Mucosa of descending colon (tissue), 1 donor: ENCODE measurements around a stretch of chr21.

DNA sequence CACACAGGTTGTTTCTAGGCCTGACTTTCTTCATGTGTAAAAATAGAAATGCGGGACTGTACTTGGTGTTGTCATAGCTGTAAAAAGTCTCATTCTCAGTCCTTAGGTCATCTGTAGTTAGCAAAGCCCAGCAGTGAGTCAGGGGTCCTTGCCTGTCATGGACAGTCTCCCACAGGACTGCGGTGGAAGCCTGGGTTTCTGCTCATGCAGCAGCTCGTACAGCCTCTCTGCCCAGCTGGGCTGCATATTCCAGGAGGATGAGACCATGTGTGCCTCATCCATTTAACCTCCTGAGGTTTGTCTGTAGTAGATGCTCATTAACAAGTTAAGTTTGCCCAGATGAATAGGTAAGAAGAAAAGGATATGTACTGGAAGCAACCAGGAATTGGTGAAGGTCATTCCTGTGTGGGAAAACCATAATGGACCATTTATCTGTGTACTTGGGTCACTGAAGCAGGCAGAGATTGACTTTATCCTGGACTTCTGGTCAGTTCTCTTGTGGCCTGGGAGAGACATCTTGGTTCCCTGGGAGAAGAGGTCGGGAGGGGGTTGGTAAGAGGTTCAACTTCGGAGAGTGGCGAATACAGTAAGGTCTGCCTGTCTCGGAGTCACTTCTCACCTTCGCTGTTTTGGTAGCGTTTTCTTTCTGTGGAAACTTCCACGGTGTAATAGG, 58.4 kb downstream of the MRPS6 start:
- PRO-cap = no peak

GRCh38 chr21:34510386-34511217, 1.4 kb downstream of the KCNE1 start:
- PRO-cap = no peak

DNA sequence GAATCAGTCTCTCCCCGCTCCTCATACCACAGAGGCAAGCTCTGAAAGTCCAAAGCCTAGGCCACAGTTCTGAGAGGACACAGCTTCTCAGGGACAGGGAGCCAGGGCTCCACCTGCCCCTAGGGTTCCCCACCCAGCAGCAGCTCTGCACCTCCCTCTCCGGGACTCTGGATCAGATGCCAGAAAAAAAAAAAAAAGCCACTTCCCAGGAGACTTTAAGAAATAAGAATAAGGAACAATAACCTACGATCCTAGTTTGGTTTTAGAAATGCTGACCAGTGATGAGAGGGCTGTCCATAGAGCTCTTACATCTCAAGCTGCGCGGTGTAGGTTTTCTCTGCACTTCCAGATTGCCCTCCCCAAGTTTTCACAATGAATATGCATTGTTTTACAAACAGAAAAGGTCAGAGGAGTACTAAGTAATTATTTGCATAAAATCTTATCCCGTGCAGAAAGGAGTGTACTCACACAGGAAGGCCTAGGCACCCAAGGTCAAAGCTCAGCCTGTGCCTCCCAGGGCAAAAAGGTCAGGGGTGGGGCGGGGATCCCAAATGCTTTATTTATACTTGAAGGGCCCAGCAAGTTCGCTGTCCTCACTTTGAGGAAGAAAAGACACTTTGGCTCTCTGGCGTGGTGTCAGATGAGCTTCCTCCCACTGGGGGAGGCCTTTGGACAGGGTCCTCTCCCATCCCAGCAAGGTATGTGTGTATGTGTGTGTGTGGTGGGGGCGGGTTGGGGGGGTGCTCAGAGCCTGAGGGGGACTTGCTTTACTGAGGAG, 10.2 kb upstream of the KCNE1 start:
- PRO-cap = bidirectional peak, plus-strand start at position 566 of the sequence, minus-strand start at position 374 of the sequence

DNA sequence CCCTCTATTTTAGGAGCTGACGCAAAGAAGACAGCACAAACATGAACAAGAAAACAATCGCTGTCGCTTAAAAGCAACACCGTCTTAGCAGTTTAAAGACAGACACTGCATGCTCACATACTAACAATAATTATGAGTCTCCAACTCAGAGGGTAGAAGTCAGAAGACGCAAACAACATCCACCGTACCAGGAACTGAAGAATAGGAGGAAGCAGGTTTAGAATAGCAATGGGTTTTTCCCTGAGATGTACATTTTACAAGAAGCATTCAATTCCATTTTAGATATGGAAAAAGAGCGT, 34.5 kb upstream of the KCNE1 start:
- PRO-cap = no peak

DNA sequence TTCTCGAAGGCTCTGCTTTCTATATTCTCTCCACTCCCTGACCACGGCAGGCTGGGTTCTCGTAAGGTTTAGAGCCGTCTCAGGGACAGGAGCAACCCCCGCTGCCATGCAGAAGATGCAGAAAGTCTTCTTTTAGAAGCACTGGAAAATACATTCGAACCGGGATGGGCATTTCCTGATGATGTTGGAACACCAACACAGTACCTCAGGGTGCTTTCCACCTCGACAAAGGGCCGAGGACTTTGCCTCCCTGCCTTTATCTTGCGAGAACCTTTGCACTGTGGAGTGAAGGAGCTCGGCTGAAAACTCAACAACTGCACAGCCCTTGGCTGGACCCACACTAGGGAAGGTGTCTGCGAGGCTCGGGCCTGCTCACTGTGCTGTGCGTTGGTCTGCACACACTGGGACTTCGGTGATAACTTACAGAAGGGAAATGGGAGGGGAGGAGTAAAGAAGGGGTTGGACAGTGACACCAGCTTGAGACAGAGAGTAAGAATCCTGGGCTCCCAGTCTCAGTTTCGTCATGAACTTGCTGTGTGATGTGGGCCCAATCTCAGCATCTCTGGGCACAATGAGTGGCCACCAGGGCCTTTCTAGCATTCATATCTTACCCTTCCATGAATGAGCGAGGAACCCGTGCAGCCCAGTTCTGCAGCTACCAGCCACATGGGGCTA, 18.3 kb downstream of the RCAN1 start:
- PRO-cap = unidirectional peak, plus-strand start at position 343 of the sequence

DNA sequence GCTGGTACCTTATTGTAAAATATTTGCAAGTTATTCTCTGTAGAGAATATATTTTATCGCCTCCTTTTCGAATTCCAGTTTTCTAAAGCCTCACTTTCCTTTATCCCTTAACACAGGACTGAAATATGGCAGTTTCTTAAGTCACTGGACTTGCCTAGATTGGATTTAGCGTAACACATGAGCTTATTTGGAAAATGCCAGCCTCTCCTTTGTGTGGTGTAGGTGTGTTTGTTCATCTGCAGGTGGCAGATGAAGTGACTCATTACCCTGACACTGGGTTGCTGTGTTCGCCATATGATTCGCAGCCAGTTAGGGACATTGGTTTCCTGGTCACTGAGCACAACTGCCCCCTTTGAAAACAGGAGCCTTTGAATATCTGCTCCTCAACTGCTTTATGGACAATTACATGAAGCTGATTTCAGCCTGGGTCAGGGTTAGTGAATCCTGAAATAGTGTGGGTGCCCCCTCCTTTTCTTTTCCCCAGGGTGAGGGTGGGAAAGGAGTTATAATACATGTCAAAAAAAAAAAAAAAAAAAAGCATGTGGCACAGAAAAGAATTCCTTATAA, 21.6 kb downstream of the CLIC6 start:
- PRO-cap = unidirectional peak, plus-strand start at position 318 of the sequence

DNA sequence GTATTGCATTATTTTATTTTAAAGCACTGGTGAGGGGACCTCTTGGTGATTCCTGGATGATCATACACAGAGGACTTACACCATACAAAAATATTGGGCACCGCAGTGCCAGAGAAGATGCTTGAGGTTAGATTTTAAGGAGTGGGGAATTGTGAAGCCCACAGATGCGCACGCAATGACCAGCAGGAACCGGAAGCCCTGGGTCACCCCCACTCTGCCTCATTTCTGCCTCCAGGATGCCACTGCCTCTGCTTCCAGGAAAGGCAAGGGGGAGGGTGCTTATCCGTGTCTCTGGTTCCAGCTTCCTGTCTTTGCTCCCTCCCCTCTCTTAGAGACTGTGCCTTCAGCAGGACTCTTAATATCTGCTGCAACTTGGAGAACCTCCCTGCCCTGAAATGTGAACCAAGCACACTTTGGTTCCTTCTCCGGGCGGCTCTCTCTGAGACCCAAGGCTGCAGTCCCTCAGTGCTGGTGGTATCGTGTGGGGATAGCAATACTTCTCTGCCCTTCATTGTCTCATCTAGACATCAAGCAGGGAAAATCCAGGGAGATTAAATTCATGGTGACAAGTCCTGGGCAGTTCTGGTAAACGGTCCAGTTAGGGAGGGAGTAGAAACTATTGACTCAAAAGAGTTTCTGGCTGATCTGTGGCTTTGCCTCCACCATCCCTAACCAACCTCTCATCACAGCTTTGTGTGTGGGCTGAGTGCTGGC, 48.3 kb downstream of the CLIC6 start:
- PRO-cap = no peak

GRCh38 chr21:34791792-34792072, 122.9 kb downstream of the CLIC6 start:
- PRO-cap = no peak

DNA sequence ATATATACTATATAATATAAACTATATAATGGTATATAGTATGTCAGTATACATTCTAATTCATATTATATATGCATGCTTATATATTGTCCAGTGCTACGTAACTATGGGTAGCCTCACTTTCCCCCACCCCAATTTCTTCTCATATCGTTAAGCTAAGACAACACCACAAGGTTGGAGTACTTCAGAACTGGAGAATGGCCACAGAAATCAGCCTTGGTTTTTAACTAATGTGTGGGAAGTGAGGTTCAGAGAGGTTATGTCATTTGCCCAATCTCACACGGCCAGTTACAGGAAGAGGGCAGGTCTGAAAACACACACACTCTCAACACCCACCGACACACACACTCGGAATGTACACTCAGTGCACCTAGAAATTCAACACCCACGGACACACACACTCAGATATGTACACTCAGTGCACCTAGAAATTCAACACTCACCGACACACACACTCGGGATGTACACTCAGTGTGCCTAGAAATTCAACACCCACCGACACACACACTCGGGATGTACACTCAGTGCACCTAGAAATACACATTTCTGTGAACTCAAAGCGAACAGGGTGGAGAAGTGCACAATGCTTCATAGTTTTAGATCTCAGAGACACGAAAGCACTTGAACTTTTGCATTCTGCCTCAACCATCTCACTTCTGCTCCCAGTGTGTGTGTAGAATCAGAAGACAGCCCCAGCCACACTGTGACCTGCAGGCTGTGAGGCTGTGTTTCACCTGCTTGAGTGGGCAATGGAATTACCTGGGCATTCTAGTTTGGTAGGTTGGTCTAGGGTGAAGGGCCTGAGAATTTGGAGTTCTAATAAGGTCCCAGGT, 170.3 kb downstream of the CLIC6 start:
- PRO-cap = no peak

DNA sequence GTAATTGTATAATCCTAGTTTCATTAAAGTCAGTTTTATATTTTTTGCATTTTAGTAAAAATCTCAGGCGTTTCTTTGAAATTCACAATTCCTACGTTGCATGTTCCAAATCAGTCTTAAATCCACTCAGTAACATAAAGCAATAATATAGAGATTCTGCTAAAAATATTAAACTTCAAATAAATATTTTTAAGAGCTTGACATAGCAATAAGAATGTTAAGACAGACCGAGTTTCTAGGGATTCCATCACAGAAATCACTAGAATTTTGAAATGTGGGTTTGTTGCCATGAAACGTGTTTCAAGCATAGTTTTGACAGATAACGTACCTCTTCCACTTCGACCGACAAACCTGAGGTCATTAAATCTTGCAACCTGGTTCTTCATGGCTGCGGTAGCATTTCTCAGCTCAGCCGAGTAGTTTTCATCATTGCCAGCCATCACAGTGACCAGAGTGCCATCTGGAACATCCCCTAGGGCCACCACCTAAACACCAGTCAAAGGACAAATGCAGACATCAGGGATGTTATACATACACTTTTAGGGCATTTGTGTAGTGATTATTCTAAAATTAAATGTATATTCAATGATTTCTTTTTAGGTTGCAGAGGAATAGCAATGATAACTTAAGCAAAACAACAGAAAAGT, 168.8 kb downstream of the RUNX1 start:
- PRO-cap = no peak

- PRO-cap = unidirectional peak, plus-strand start at chr21:34882900
These were observed 166.4 kb downstream of the RUNX1 start for GRCh38 chr21:34882424-34883428.

DNA sequence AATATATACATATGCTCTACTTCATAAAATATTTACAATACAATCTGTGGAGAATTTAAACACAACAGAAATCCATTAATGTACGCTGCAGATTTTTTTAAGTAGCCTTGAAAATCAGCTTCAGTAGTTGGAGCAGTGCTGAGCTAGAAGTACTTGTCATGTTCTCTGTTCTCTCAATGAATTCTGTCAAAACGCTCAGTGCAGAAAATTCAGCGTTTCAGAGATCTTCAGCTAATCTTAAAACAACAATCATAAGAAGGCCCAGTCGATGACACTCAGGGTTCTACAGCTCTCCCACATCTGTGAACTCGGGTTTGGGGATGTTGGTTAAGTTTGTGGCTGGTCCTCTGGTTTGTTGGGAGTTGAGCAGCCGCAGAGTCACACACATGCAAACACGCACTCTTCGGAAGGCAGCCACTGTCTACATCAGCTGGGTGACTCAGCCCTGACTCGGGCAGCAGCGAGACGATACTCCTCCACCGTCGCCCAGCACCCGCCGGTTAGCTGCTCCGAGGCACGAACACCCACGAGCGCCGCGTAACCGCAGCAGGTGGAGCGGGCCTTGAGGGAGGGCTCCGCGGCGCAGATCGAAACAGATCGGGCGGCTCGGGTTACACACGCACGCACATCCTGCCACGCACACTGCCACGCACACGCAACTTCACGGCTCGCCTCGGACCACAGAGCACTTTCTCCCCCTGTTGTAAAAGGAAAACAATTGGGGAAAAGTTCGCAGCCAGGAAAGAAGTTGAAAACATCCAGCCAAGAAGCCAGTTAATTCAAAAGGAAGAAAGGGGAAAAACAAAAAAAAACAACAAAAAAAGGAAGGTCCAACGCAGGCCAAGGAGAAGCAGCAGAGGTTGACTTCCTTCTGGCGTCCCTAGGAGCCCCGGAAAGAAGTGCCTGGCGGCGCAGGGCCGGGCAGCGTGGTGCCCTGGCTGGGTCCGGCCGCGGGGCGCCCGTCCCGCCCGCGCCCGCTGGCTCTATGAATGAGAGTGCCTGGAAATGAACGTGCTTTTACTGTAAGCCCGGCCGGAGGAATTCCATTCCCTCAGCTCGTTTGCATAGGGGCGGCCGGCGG, 161.1 kb downstream of the RUNX1 start:
- PRO-cap = bidirectional peak, plus-strand start at position 442 of the sequence, minus-strand start at position 302 of the sequence; bidirectional peak, plus-strand start outside the sequence, minus-strand start at position 991 of the sequence

GRCh38 chr21:35045376-35046098, 3.6 kb downstream of the RUNX1 start:
- PRO-cap = no peak

GRCh38 chr21:35102676-35103427, 53.8 kb upstream of the RUNX1 start:
- PRO-cap = unidirectional peak, plus-strand start at chr21:35103001

DNA sequence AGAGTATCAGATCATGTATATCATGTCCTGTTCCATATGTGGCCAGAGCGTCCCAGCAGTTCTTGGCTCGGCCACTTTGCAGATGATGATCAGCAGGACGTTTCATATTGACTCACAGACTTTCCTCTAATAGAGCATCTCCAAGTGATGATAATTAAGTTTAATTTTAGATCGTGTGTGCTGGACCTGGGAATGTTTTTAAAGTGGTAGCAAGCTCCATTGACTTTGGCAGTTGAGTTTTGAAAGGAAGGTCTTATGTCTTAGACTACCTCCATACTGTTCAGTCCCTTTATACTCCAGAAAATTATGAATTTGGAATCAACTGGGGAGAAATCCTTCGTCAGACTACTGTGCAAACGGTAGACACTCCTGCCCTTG, 154.6 kb upstream of the RUNX1 start:
- PRO-cap = no peak

DNA sequence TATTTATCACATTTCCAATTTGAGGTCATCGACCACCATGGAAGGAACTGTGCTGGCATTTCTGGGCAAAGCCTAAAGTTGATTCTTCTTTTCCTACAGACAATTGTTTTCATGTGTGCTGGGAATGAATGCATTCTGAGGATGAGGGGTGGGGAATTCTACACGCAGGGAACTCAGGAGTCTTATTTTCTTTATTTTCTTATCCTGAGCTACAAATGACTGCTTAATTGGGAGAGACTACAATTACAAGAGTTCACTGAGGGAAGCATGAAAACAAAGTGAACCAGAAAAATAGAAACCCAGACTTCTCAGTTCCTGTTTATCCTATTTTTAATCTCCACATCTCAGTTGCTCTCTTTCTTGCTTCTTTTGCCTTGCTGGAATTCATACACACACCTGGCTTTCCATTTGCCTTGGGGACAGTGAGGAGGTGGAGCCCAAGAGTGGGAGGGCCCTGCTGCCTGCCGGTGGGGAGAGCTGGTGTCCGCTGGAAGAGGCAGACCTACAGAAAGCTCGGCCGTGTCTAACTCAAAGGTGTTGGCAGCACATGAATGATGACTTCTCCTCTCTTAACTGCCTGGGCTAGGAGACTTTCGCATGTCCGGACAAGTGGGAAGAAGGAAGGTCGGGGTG, 156.9 kb upstream of the RUNX1 start:
- PRO-cap = no peak

DNA sequence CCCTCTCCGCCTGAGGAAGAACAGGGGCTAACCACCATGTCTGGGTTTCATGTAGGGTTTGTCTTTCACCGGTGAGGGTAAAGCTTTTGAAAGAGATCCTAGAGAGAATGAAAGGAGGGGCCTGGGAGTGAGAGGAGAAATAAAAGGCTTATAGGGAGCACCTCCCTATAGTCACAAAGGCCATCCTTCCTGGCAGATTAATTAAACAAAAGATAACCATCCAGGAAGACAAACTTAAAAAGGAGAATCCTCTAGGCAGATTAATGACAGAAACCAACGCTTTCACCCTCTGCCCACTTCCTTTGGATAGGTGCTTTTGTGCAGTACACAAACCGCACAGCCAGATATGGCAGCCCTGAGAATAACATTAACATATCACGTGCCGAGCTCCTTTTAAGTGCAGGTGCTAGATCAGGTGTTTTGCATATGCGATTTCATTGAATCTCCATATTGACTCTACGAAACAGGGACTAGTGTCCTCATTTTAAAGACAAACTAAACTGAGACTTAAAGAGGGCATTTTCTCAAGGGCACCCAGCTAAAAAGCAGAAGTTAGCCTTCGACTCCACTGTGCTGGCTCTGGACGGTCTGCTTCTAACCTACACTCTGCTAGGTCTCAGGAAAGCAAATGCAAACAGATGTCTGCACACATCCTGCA, 178.1 kb upstream of the RUNX1 start:
- PRO-cap = no peak

- PRO-cap = no peak
These were observed 450.4 kb upstream of the RUNX1 start for GRCh38 chr21:35499484-35499932.

DNA sequence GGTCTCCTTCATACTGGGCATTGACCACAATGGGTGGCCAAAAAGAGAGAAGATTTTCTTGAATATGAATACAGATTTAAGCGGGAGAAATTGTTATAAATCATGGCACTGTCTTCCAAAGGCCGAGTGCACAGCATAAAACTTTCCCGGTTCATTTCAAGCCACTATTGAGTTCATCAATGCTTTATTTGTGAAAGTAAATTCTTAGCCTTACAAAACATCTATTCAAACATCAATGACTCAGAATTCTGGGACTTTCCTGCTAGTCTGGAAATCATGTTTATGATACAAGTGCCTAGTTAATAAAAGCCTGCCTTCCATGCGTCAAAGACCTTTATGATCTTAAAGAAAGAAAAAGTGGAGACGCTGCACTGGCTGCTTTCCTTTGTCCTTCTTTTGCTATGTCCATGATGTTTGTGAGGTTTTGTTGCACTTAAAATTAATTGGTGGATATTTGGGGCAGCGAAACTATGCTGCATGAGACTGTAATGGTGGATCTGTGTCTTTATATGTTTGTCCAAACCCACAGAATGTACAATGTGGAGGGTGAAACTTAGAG, 137.7 kb downstream of the SETD4 start:
- PRO-cap = no peak

DNA sequence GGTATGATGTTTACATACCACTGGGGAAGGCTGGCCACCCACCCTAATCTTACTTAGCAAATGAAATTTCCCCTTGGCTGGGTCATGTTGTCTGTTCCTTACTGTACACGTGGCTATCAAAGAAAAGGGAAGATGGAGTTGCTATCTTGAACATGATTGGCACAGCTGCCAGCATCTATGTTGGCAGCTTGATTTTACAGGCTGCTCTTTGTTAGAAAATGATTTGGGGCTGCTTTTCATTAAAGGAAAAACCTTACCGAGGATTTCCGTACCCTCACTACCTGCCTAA, 96.3 kb downstream of the SETD4 start:
- PRO-cap = no peak